Mesenchymal stem cell of Wharton's jelly (primary cell): Measurements from ENCODE around the gene C19orf12.

GRCh38 chr19:23380275-23380572 is 15.0 kb downstream of the ZNF91 start:
- CAGE, long polyA plus RNA, result no peak

- CAGE, long polyA plus RNA, result no peak
Observed at GRCh38 chr19:23549371-23550130, 137.5 kb downstream of the ZNF675 start.

- CAGE, long polyA plus RNA, result no peak
Observed at GRCh38 chr19:24001106-24001748, 85.8 kb upstream of the ZNF254 start.

DNA sequence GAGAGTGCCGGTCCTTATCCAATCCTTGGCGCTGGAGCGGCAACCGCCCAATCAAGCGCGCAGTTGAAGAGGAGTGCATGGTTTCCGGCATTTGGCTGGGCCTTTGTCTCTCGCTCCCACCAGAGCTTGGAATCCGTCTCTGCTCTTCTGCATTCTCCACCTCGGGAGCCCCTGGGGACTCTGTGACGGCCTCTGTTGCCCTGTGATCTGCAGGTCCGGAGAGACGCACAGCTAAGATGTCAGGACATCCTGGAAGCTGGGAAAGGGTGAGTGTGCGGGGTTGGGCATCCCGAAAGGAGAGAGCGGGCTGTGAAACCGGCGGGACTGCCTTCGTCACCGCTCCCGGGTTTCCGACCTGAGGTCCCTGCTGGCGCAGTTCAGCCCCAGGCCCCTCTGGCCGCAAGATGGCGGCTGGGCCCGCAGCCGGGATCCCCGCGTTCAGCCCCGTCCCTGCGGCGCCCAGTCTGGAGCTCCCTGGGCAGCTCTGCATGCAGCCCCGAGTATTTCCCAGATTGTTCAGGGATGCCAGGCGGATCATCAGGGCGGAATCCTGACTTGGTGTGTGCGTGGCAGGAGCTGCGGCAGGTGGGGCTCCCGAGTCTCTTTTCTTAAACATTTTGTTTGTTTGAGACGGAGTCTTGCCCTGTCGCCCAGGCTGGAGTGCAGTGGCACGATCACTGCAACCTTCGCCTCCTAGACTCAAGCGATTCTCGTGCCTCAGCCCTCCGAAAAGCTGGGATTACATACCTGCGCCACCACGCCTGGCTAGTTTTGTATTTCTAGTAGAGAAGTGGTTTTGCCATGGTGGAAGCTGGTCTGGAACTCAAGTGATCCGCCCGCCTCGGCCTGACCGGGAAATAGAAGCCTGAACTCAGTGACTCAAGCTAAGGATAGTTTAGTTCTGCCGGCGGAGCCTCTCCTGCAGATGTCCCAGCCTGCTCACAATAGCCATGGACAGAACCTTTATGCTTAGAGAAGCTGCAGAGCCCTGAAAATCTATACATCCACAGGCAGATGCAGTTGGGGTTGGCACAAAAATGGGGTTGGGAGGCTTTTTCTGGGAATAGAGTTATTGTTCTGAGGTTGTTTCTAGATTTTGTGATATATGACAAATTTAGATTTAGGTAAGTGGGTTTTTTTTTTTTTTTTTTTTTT is 53.3 kb upstream of the ZNF254 start:
- CAGE, long polyA plus RNA, result no peak

DNA sequence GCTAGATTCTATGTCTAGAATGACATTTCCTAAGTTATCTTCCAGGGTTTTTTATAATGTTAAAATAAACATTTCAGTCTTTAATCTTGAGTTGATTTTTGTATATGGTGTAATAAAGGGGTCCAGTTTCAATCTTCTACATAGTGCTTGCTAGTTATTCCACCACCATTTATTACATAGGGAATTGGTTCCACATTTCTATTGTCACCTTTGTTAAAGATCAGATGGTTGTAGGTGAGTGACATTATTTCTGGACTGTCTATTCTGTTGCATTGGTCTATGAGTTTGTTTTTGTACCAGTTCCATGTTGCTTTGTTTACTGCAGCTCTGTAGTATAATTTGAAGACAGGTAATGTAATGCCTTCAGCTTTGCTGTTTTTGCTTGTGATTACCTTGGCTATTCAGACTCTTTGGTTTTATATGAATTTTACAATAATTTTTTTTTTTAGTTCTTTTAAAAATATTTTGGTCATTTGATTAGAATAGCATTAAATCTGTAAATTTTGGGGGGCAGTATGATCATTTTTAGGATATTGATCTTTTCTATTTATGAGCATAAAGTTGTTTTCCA is 6.5 kb downstream of the ZNF254 start:
- CAGE, long polyA plus RNA, result no peak

- CAGE, long polyA plus RNA, result no peak
Observed at GRCh38 chr19:24178034-24178571, 91.1 kb downstream of the ZNF254 start.

GRCh38 chr19:27777403-27777925 is 1435.5 kb downstream of the UQCRFS1 start:
- CAGE, long polyA plus RNA, result no peak

DNA sequence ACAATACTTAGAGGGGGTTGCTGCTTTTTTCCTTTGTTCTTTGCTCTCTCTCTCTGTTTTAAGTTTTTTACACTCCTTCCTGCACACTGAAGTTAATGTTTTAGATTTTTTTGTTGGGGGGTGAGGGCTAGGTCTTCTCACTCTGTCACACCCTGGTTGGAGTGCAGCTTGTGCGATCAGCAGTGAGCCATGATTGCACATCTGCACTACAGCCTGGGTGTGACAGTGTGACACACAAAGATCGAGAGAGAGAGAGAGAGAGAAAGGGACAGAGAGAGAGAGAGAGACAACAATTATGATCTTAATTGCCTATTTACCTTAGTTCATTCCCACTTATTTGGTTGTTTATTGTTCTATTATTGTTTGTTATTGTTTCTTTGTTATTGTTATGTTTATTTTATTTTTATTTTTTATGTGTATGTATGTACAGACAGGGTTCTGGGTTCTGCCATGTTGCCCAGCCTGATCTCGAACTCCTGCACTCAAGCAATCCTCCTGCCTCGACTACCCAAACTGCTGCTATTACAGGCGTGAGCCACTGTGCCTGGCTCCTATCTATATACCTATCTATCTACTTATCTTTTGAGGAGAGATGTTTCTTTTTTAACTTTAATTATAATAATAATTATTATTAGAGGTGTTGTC is 1432.1 kb downstream of the UQCRFS1 start:
- CAGE, long polyA plus RNA, result no peak

DNA sequence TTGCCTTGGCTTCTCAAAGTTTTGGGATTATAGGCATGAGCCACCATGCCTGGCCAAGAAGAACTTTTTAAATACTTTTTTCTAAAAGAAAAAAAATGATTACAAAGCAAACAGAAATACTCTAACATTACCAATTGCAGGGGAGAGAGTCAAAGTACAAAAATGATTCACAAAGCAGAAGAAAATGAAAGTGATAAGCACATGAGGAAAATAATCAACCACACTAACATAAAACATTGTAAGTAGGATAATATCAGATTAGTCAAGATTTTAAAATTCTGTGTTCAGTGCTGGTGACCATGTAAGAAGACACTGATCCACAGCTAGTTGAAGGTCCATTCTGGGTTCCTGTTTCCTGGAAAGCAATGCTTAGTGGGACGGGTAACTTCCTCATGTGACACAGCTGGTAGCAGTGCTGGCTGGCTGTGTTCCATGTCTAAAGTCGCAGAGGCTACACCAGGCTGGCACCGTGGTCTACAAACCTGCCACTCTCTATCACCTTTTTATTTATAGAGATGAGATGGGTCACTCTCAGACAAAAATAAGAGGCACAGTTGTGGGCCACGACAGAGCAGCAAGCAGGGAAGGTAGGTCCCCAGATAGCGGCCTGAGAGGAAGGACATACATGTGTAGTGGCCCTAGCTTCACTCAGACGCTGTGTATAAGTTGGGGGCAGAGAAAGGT is 731.9 kb downstream of the UQCRFS1 start:
- CAGE, long polyA plus RNA, result no peak

- CAGE, long polyA plus RNA, result no peak
Observed at GRCh38 chr19:28508521-28509249, 704.3 kb downstream of the UQCRFS1 start.

DNA sequence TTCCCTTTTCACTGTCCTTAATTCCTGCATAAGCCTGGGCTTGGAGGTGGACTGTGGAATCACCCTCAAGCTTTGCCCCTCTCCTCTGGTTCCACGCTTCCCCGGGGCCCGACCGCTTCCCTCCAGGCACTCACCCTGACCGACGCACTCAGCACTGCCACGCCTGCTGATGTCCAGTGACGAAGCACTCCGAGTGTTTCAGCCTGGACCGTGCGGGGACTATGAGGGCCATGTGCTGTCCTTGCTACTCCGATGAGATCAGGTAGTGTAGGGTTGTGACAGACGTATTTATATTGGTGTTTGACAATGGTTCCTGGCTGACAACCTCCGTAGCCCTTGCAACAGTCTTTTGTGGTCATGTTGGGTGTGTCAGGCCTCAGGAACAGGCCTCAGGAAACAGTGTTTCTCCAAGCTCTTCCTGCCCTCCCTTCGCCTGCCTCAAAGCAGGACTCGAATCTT is 223.8 kb downstream of the UQCRFS1 start:
- CAGE, long polyA plus RNA, result no peak

DNA sequence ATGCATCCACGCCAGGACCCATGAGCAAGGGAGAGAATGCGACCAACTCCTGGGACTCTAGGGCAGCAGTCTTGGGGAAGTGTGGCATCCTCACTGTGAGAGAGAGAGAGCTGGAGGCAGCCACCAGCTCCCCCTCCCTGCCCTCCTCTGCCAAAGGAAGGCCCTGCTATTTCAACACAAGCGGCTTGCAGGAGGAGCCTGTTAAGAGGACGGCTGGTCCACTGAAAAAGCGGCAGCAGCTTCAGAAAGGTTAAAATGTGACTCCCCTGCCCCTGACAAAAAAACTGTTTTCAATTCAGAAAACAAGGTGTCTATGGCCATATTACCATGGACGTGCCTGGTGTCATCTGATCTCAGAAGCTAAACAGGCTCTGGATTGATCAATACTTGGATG is 211.6 kb downstream of the UQCRFS1 start:
- CAGE, long polyA plus RNA, result no peak

GRCh38 chr19:29211589-29212889 is 912 bp downstream of the UQCRFS1 start:
- CAGE, long polyA plus RNA, result no peak

GRCh38 chr19:29277081-29277716 is 64.2 kb upstream of the UQCRFS1 start:
- CAGE, long polyA plus RNA, result no peak

GRCh38 chr19:29610480-29611112 is 4.5 kb downstream of the POP4 start:
- CAGE, long polyA plus RNA, result no peak

DNA sequence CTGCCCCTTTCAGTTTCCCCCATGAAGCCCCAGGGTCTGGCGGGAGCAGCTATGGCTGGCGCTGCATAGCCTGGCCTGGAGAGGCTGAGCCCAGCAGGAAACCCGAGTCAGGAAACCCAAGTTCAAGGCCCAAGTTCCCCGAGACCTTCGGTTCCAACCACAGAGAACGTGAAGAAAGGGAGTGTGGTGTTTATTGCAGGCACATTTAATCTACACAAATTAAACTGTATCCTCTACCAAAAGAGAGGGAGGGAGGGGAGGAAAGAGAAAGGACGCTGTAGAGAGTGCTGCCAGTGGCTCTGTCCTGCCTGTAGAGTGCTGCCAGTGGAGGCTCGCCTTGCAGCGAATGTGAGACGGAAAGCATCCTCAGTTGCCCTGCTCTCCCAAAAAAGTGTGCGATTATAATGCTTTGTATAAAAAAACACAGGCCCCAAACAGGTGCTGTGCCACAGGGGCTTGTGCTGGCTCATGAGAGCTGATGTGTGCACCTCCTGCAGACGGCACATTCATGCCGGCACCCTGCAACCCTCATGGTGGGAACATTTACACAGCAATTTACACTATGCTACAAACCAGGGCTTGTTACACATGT is 16.3 kb downstream of the POP4 start:
- CAGE, long polyA plus RNA, result no peak

GRCh38 chr19:29706378-29707218 is 8.5 kb downstream of the C19orf12 start:
- CAGE, long polyA plus RNA, result no peak

GRCh38 chr19:29714912-29716019 is at the start of gene C19orf12:
TSS of gene C19orf12 (minus strand) at chr19:29715261.
- CAGE, long polyA plus RNA, result no peak

GRCh38 chr19:29806095-29806801 is 5.5 kb upstream of the CCNE1 start:
- CAGE, long polyA plus RNA, result no peak

GRCh38 chr19:29810853-29811262 is 933 bp upstream of the CCNE1 start:
- CAGE, long polyA plus RNA, result no peak